Urinary bladder (tissue), 3 donors: Measurements from ENCODE around the genes ADGRB2, TXLNA and LCK.

DNA sequence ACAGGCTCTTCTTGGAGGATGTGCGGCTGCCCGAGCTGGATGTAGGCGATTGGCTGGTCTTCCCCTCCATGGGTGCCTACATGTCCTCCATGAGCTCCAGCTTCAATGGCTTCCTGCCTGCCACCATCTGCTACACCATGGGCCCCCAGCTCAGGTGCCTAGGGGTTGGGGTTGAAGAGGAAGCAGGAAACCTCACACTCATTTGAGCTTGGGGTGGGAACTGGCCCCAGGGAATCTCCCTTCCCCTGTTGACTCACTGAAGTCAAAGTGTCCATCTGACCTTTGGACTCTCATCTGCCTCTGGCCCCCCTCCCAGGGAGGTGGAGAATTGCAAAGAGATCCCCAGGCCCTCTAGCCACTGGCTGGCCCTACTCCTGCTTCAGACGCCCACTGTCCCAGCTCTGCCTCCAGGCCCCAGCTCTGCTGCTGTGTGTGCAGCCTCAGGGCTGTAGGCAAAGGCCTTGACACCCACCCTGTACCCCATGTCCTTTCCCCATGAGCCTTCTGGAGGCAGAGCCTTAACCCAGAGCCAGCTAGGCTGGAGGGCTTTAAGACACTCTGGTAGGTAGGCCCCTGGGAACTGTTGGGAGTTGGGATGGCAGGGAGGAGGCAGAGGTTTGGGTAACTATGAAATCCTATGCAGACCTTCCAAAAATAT, 67.1 kb upstream of the TINAGL1 start:
- PRO-cap: no peak
- RAMPAGE, long total RNA: no peak

DNA sequence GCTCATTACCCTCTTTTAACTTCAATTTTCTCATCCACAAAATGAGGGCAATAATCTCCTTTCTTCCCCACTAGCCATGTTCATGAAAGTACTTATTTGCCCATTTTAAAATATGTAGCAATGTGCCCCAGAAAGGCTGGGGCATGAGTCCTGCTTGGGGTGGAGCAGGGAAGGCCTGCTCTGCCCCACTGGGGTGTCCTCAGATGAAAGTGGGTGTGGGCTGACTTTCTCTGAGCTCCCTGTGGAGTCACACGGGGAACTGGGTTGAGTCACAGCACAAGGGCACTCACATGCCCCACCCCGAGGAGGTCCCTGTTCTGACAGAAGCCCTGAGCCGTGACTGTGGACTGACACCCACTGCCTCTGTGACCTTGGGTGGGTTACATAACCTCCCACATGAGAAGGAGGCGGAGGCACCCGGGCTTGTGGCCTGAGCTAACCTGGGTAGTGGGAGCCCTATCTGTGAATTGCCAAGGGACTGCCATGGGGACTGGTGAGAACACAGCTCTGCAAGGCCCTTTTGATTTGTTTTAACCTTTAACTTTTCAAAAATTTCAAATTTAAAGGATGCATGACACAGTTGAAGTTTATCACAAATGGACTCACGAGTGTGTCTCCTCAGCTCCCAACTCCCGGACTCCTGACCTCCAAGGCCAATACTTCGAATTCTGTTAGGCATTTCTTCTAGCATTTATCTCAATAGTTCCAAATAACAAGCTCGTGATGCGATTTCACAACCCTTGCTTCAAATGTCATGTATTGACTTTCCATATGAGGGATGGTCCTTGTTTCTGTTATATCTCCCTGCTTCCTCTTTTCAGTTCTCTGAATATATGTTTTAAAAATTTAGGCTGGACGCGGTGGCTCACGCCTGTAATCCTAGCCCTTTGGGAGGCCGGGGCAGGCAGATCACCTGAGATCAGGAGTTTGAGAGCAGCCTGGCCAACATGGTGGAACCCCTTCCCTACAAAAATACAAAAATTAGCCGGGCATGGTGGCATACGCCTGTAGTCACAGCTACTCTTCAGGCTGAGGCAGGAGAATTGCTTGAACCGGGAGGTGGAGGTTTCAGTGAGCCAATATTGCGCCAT, 52.3 kb upstream of the TINAGL1 start:
- PRO-cap: no peak
- RAMPAGE, long total RNA: no peak

- PRO-cap: no peak
- RAMPAGE, long total RNA: no peak
Measured at GRCh38 chr1:31548892-31549488, 27.3 kb upstream of the TINAGL1 start.

DNA sequence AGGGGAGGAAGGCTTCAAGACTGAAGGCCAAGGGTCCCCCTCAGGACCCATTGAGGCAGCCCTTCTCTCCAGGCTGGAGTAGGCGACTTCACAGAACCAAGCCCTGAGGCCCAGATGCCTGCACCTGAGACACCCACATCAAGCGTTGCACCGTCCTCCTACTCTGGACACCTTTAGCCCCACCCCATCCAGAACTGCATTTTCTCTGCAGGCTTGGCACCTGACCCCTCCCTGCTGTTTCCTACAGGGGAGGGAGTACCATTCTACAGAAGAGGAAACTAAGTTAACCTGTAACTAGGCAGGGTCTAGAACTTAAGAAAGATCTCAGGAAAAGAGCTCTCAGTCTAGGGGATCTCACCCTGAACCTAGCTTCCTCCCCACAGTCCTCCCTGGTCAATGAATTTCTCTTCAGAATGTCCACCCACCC, 12.0 kb downstream of the PEF1 start:
- PRO-cap: no peak
- RAMPAGE, long total RNA: no peak

DNA sequence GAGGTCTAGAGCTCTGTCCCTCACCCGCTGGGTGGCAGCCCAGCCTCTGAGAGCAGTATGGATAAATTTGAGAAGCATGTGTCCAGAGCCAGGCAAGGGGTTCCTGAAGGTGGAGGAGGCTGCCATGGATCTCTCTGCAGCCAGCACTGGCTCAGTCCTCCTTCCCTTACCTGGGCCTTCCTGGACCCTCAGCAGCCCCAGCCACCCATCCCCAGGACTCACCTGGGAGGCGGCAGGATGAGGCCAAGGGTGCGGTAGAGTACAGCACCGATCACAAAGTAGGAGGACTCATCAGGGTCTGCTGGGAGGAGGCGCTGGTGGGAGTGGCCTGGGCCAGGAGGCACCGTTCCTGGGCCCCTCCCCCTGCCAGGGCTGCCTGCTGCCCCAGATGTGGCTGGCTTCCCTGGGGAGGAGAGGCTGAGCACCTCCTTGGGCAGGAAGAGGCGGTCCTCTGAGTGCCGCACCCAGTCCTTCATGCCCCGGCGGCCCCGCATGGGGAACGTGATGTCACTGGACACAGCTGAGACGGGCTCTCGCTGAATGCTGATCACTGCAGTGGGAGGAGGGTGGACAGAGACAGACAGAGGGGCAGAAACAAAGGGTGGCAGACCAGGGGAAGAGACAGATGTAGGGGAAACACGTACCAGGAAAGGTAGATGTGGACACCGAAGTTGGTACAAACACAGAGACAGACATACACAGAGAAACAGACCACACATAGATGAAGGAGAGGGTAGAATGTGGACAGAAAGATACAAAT, 24.9 kb downstream of the ADGRB2 start:
- PRO-cap: no peak
- RAMPAGE, long total RNA: no peak

DNA sequence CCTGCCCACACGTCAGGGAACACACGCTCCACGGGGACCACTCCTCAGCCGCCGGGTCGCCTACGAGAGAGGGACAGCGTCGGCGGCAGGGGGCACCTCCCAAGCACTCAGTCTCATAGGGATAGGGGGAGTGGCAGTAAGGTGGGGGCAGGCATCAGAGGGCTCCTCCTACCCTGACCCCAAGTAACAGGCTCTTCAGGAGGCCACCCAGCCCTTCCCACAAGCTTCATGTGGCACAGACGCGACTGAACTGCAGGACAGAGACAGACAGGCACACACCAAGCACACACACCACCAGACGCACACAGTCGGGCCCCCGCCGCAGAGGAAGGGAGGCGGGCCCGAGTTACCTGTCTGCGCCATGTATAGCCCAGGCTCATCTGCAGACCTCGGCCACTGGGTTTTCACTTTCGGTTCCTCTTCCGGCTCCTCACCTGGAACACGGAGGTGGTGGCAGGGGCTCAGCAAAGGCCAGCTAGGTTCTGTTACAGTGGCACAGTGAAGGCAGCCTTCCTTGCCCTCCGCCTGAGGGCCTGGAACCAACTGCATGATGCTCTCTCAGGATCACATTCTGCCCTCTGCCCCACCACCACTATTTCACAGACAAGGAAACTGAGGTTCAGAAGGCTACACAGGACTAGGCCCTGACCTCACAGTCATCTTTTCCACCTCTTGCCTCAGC, 19.7 kb downstream of the ADGRB2 start:
- PRO-cap: no peak
- RAMPAGE, long total RNA: no peak

- PRO-cap: no peak
- RAMPAGE, long total RNA: no peak
Measured at GRCh38 chr1:31763615-31764882, at the start of gene ADGRB2. Gene ADGRB2 (minus strand): TSS chr1:31764340.

DNA sequence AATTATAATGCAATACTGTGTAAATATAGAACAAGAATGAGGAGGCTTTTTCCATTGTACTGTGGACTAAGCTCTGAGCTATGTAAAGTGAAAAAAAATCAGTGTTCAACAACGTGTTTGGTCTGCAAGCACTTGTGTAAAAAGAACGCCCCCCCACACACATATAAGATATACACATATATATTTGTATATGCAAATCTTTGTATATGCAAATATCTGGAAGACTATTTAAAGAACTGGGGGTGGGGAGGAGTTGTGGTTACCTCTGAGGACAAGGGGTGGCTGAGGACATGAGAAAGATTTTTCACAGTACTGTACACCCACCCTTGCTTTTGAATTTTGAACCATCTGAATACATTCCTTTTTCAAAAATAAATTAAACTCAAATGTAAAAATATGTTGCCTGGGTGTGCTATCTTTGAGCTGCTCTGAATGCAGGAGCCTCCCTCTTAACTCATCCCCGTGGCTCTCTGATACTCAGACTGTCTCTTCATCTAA, 57.0 kb downstream of the PTP4A2 start:
- PRO-cap: no peak
- RAMPAGE, long total RNA: no peak

GRCh38 chr1:31935626-31935980, 2.6 kb downstream of the PTP4A2 start:
- PRO-cap: no peak
- RAMPAGE, long total RNA: no peak

DNA sequence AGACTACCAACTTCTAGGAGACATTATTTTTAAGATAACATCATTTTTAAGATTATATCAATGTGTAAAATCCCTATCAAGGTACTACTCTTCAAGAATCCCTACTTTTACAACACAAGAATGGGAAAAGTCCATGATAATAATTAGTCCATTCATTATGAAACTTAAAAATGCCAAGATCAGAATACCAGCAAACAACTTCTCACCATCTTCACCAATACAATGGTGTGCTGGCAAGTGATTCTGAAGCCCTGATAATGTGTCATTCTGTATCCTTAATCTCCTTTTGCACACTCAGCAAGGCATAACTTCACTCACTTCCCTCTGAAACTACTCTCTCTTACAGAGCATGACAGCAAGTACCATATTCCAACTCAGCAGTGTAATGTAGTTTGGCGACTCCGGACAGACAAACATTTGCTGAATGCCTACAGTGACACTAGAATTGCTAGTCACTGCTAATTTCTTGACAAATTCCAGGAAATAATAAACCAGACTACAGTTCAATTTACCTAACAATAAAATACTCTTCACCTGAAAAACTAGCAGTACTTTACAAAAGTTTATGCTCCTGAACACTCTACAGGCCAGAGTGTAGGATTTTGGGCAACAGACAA, 1.6 kb downstream of the PTP4A2 start:
- PRO-cap: unidirectional peak, plus-strand start at position 380 of the sequence
- RAMPAGE, long total RNA: no peak

GRCh38 chr1:32042226-32042760, 28.6 kb downstream of the KHDRBS1 start:
- PRO-cap: no peak
- RAMPAGE, long total RNA: no peak

GRCh38 chr1:32170606-32171771, 8.5 kb upstream of the TXLNA start:
- PRO-cap: no peak
- RAMPAGE, long total RNA: no peak

GRCh38 chr1:32179440-32180327, at the start of gene TXLNA:
Gene TXLNA (plus strand): TSS chr1:32179675.
- PRO-cap: bidirectional peak, plus-strand start at chr1:32179675, minus-strand start at chr1:32179605; unidirectional peak, plus-strand start at chr1:32180030; unidirectional peak, plus-strand start at chr1:32180073; unidirectional peak, plus-strand start at chr1:32180106
- RAMPAGE, long total RNA: no peak

- PRO-cap: no peak
- RAMPAGE, long total RNA: no peak
Measured at GRCh38 chr1:32199540-32200085, 782 bp upstream of the CCDC28B start.

GRCh38 chr1:32201473-32201982, 1.1 kb downstream of the CCDC28B start:
- PRO-cap: unidirectional peak, minus-strand start at chr1:32201601
- RAMPAGE, long total RNA: no peak

GRCh38 chr1:32215841-32216710, 6.1 kb downstream of the TMEM234 start:
- PRO-cap: no peak
- RAMPAGE, long total RNA: no peak

DNA sequence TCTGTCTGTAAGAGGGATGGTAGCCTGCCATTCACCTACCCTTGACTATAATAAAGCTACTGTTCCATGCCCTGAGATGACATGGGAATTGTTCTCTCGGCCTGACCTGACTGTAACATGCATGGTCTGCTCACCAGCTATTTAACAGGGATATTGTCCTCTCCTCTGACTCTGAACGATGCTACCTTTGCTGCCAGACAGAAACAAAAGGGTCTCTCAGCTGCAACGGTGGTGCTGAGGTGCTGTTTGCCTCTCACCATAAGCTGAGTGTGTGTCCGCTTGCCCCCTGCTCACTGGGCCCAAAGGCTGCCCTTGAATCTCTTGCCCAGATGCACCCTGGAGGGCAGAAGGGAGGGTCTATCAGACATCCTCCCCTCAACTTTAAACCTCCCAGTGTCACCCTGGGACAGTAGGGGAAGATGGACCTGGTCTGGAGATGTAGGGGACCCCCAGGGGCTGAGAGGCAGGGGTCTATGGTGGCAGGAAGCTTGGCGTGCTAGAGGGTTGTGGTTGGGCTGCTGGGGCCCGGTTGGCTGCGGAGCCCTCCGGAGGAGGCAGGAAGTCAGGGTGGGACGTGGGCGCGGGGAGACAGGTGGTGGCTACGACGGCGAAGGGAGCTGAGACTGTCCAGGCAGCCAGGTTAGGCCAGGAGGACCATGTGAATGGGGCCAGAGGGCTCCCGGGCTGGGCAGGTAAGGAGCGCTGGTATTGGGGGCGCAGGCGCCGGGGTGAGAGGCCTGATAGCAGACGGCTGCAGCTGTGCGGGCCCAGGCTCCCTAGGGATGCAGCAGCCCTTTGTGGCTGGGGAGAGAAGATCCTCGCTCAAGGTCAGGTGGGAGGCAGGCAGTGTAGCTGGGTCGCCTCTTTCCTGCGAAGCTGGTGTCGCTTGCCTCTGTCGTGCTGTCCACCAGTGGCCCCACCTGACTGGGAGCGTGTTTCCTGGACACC, at the start of gene LCK:
Gene LCK (plus strand): TSS at position 586 of the 948 bp plus-strand sequence.
- PRO-cap: no peak
- RAMPAGE, long total RNA: no peak

DNA sequence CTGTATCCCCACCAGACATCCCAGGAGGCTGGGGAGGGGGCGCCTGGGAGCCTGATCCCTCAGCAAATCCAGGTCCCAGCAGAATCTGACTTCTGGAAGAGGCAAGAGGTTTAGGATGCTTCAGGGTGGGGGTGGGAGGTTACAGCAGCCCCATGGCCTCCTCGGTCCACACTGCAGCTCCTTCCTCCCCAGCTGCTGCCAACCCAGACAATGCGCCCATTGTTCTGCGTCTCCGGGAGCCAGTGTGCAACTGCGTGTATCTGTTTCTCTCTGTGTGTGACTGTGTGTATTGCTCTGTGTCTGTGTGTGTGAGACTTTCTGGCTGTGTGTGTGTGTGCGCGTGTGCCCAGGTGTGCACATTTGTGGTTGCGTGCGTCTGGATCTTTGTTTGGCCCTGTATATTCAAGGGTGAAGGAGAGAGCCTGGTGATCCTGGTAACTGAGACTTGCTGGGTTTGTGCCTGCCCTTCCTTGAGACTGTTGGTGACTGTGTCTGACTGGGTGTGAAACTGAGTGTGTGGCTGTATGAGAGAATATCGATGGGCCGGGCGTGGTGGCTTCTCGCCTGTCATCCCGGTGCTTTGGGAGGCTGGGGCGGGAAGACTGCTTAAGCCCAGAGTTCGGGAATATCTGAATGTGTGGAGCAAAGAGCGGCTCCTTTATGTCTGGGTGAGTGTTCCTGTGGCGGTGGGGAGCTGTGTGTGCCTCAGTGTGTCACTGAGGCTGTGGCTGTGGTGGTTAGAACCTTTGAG, 2.4 kb upstream of the MARCKSL1 start:
- PRO-cap: no peak
- RAMPAGE, long total RNA: no peak

DNA sequence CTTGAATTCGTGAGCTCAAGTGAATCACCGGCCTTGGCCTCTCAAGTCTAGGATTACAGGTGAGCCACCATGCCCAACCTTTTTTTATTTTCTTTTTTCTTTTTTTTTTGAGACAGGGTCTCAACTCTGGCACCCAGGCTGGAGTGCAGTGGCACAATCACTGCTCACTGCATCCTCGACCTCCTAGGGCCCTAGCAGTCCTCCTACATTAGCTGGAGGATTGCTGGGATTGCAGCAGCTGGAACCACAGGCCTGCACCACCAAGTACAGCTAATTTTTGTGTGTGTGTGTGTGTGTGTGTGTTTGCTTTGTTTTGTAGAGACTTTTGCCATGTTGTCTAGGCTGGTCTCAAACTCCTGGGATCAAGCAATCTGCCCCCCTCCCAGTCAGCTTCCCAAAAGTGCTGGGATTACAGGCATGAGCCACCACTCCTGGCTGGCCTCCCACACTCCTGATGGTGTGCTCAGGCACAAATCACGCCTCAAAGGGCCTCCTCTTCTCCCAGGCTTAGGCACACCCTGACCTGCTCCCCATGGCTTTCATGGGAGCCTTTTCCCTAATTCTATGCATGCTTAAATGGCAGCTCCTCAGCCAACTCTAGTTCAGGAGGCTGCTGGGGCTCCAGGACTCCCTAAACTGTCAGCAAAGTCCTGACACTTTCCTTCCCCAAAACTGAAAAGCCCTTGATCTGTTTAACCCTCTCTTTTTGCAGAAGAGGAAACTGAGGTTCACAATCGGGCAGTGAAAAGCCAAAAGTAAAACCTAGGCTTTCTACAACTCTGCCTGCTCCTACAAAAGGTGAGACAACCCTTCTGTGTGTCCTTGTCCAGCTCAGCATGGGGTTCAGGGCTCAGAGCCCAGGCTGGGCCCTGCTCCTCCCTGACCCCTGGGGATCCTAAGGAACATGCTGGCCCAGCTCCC, 9.3 kb downstream of the FAM229A start:
- PRO-cap: no peak
- RAMPAGE, long total RNA: no peak

- PRO-cap: no peak
- RAMPAGE, long total RNA: no peak
Measured at GRCh38 chr1:32378262-32378680, 15.9 kb downstream of the TSSK3 start.